Adrenal gland (tissue), 7 donors: Measurements from ENCODE around the gene MARCHF7.

DNA sequence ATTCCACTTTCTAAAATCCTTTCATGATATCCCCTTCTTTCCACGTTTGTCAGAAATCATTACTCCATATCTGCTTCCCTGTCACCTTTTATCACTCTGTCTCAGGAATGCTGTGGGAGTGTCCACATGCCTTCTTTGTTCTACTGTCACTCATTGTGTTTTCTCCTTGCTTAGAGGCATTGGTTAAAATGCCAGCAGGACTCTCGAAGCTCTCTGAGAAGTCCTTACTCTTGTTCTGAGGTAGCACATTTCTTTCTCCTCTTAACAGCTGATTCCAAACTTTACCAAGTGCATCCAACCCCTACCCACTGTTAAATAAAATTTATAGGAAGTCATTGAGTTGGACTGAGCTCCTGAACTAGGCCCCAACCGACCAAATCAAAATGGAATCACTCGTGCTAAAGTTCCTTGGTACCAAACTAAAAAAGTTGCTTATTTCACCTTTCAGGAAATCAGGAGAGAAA is 10.6 kb upstream of the GALNT5 start:
- PRO-cap, 3 experiments: no peak in any of the 3 experiments
- RAMPAGE, long total RNA, 4 experiments: no peak in any of the 4 experiments
- RRBS: no CpG with 5 or more reads among the region's 4 CpGs

DNA sequence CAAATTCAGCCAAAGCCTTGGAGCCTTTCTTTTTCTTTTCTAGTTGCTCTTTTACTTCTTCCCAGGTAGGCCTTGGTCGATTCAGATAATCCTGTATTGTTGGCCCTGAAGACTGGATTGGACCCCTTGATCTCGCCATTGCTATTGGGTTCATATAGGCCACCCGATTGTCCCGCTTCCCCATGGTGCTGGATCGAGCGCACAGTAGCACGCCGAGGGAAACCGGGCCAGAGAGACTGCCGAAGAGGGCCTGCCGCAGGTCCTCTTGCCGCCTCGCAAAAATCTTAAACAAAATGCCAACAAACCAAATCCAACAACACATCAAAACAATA is 54.6 kb upstream of the ERMN start:
- PRO-cap, 3 experiments: no peak in any of the 3 experiments
- RAMPAGE, long total RNA, 4 experiments: no peak in any of the 4 experiments
- RRBS: no CpG with 5 or more reads among the region's 13 CpGs

- PRO-cap, 3 experiments: no peak in any of the 3 experiments
- RAMPAGE, long total RNA, 4 experiments: no peak in any of the 4 experiments
- RRBS: no CpG with 5 or more reads among the region's 3 CpGs
Measured at GRCh38 chr2:157409274-157409975, 34.5 kb downstream of the CYTIP start.

- PRO-cap, 3 experiments: no peak in any of the 3 experiments
- RAMPAGE, long total RNA, 4 experiments: no peak in any of the 4 experiments
- RRBS: no CpG with 5 or more reads among the region's 2 CpGs
Measured at GRCh38 chr2:157433821-157434286, 10.0 kb downstream of the CYTIP start.

DNA sequence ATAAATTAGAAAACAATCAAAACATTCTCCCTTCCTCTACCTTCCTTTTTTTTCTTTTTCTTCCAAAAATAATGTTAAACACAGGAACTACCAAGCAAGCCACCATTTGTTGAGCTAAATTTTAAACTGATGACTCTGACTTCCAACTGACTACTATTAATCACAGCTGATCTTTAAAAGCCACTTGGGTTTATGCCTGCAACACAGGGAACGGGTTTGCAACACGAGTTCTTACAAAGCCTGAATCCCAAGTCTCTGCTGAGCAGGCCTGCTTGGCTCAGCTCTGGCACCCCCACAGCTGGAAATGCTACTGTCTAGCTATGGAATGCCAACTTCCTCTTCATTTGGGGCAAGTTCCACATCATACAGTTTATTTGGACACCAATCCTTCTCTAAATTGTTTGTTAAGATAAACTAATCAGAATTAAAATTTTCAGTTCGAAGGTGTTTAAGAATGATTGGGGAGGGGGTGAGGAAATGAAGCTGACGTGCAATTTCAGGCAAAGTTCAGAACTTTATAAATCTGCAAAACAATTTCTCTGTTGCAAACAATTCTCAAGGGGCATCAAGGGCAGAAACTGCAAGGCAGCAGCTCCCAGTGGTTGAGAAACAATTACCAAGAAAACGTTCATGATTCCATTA is 119.4 kb upstream of the ACVR1C start:
- PRO-cap, 3 experiments: no peak in any of the 3 experiments
- RAMPAGE, long total RNA, 4 experiments: no peak in any of the 4 experiments
- RRBS: no CpG with 5 or more reads among the region's 5 CpGs

DNA sequence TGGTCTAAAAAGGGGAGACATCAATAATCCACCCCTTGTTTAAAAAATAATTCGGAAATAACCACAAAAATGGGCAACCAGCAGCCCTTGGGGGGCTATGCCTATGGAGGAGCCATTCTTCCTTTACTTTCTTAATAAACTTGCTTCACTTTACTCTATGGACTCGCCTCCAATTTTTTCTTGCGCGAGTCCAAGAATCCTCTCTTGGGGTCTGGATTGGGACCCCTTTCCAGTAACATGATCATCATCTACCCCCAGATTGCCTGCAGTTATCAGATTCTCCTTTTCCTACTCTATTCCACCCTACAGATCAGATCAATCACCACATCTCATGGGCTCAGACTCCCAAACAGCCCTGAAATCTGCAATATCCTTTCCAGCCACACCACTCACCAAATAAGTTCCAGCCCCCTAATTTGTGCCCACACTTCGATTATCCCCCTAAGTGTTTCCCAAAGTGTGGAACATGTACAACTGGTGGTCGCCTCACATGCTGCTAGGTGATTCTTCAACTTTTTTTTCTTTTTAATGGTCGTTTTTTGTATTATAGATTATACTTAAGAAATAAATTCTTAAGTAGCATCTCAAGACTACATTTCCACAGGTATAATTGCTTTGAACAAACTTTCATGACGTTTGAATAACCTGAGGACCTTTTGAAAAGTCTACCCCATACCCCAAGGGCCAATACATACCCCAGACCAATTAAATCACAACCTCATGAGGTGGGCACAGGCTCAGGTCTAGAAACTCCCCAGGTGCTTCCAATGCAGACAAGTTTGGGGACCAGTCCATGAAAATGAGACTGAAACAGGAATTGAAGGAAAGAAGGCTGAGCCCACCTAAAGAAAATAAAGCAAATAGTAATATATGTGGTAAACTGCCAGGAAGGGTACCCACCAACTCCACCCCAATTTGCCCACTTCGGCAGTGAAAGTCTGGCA is 16.5 kb downstream of the ACVR1 start:
- PRO-cap, 3 experiments: no peak in any of the 3 experiments
- RAMPAGE, long total RNA, 4 experiments: no peak in any of the 4 experiments
- RRBS: no CpG with 5 or more reads among the region's 9 CpGs

DNA sequence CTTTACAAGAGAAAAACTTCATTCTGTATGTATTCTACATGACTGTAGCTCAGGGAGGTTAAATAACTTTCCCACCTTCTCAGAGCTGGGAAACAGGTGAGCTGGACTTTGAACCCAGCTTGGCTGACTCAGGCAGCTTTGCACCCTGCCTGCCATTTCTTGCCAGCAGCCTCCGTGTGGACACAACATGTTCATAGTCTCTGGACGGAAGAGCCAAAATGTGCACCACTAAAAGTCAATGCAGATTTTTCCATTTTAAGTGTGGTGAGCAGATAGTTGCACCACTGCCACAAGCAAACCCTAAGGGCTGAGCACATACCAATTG is 26.8 kb downstream of the UPP2 start:
- PRO-cap, 3 experiments: no peak in any of the 3 experiments
- RAMPAGE, long total RNA, 4 experiments: no peak in any of the 4 experiments
- RRBS: no CpG with 5 or more reads among the region's 2 CpGs

- PRO-cap, 3 experiments: no peak in any of the 3 experiments
- RAMPAGE, long total RNA, 4 experiments: no peak in any of the 4 experiments
- RRBS: no CpG with 5 or more reads among the region's 3 CpGs
Measured at GRCh38 chr2:158470874-158471308, 14.1 kb downstream of the PKP4 start.

GRCh38 chr2:158545986-158546908 is 89.5 kb downstream of the PKP4 start:
- PRO-cap, 3 experiments: no peak in any of the 3 experiments
- RAMPAGE, long total RNA, 4 experiments: no peak in any of the 4 experiments
- RRBS: no CpG with 5 or more reads among the region's 3 CpGs

GRCh38 chr2:158558240-158558663 is 101.5 kb downstream of the PKP4 start:
- PRO-cap, 3 experiments: no peak in any of the 3 experiments
- RAMPAGE, long total RNA, 4 experiments: no peak in any of the 4 experiments
- RRBS: no CpG with 5 or more reads among the region's 2 CpGs

DNA sequence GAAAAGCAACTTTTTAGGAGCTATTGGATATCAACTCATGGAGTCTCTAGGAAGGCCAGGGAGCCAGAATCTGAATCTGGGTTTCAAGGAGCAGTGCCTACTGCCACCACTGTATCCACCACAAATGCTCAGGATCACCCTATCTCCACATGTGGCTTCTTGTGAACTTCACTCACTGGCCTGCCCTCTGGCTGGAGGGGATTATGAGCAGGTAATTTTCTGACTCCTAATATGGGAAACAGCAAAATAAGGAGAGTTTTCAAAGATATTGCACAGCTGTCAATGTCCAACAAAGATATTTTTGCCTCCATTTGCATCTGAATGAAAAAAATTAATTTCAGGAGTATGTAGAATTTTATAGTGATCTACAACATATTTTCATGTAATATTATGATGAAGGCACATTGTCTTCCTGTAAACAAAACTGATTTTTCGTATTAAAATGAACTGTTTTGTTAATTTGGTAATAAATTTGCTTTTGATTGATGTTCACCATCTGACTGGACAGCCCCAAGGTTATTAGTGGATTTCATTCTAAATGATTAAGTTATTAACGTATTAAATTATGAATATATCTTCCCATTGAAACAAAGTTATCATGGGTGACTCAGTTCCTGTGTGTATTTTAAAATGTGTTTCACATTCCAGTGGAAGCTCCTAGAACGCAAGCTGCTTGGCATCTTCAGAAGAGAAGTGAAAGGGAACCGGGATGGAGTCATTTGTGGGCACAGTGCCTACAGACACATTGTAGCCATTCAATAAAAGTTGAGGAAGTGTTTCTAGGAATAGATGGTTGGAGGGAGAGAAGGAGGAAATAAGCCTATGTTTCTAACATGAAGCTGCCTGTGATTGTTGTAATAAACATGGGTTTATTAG is 143.2 kb downstream of the PKP4 start:
- PRO-cap, 3 experiments: no peak in any of the 3 experiments
- RAMPAGE, long total RNA, 4 experiments: no peak in any of the 4 experiments
- RRBS: no CpG with 5 or more reads among the region's 4 CpGs

DNA sequence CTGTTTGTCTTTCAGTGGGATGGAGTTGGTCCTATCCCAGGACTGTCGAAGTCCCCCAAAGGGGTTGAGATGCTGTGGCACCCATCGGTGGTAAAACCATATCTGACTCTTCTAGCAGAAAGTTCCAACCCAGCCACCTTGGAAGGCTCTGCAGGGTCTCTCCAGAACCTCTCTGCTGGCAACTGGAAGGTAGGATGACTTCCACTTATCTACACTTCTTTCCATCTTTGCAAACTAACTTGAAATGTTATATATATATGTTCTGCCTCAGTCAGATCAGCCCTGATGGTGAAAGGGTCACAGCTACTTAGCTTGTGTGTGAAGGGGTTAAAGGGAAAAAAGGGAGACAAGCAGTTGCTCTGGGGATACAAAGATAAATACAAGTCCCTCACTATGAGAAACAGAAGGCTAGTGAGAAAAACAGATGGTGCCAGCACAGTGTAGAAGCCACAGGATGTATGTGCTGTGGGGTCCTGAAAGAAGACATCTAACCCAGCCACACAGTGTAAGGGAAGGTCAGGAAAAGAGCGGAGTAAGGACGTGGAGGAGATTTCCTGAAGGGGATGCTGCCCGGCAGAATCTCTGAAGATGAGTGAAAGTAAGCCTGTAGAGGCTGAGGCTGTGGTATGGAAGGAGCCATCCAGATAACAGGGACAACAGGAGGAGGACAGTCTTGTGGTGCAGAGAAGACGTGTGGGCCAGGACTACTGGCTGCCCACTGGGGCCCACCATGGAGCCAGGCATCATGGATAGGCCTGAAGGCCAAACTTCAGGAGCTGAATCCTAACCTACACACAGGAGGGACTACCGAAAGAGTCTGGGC is 131.6 kb upstream of the DAPL1 start:
- PRO-cap, 3 experiments: no peak in any of the 3 experiments
- RAMPAGE, long total RNA, 4 experiments: no peak in any of the 4 experiments
- RRBS: no CpG with 5 or more reads among the region's 7 CpGs

DNA sequence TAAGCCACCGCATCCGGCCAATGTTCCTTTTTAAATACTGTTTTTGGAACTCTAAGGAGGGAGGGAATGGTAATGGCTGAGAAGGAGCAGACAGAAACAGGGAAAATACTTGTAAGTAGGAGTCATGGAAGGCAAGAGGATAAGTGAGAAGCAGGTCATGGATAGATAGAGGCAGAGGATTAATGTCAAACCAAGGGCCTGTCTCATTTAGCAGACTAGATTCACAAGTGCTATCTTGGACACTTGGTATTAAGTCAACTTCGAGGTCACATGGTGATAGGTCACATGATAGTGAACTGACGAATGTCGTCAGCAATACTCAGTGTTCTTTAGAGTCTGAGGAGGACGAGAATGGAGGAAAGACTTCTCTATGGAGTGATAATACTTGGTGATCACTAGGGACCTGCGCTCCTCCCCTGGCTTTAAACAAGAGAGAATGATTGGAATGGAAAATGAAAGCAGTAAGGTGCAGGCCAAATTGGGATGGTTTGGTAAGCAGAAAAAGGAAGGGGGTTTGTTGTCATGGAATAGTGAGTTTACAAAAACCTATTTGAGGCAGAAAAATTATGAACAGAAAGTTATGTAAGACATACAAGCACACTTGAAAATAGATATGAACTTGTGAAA is 141.7 kb downstream of the WDSUB1 start:
- PRO-cap, 3 experiments: peak in 1 of 3 experiments; most common plus-strand start position 332 of the sequence (in 1)
- RAMPAGE, long total RNA, 4 experiments: no peak in any of the 4 experiments
- RRBS: no CpG with 5 or more reads among the region's 7 CpGs

DNA sequence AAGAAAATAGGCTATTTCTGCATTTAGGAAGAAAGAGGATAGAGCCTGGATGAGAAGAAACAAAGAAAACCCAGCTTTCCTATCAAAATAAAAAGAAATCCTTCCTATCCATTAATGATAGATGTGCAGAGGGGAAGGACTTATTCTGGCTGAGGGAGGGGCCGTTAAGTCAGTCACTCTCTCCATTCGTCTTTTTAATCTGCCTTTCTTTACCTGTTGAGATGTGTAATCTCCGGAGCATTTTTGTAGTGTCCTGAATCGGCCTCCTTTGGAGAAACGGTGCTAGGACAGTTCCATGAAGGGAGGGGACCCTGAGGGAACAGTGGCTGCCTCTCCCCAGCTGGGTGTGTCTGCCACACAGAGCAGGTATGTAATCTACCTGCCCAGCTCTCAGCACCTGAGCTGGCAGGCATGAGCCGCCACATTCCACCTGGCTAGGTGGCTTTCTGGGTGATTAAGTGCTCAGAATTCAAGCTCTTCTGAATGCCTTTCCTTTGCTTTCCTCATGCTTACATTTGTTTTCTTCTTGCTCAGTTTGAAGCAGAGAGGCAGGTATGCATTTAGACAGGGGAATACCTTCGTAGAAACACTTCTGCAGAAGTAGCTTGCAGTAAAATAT is 131.2 kb downstream of the WDSUB1 start:
- PRO-cap, 3 experiments: no peak in any of the 3 experiments
- RAMPAGE, long total RNA, 4 experiments: no peak in any of the 4 experiments
- RRBS: no CpG with 5 or more reads among the region's 7 CpGs

DNA sequence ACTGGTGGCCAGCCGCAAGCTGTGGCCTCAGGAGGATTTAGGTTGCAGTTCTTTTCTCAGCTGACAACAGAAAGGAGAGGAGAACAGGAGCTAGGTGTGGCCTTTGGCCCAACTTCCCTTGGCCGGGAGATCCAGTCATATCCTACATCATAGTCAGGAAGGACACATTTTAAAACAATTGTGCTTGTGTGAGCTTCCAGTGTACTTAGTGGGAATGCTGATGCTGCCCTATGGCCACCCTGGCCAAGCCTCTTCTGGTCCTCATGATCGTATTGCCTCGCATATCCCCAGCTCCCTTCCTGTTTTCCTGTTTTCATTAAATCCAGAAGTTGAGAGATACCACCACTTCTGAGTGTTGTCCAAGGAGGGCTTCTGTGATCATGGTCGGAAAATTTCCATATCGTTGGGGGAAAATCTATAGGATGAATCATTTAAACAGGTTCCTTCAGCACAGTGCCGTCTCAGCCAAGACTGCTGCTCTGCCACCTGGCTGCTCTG is 98.0 kb downstream of the WDSUB1 start:
- PRO-cap, 3 experiments: no peak in any of the 3 experiments
- RAMPAGE, long total RNA, 4 experiments: no peak in any of the 4 experiments
- RRBS: no CpG with 5 or more reads among the region's 7 CpGs

DNA sequence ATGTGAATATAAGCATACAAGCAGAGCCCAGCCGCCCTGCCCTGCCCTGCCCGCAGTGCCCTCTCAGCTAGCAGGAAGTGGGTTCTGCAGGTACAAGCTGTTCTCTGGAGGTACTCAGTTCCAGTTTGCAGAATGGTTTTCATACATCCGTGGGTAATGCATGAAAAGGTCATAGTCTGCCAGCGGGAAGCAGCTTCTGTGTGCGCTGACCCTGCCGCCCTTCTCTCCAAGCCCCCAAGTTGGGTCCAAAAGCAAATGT is 76.6 kb downstream of the WDSUB1 start:
- PRO-cap, 3 experiments: peak in 2 of 3 experiments; most common plus-strand start position 142 of the sequence (in 2)
- RAMPAGE, long total RNA, 4 experiments: no peak in any of the 4 experiments
- RRBS: no CpG with 5 or more reads among the region's 6 CpGs

DNA sequence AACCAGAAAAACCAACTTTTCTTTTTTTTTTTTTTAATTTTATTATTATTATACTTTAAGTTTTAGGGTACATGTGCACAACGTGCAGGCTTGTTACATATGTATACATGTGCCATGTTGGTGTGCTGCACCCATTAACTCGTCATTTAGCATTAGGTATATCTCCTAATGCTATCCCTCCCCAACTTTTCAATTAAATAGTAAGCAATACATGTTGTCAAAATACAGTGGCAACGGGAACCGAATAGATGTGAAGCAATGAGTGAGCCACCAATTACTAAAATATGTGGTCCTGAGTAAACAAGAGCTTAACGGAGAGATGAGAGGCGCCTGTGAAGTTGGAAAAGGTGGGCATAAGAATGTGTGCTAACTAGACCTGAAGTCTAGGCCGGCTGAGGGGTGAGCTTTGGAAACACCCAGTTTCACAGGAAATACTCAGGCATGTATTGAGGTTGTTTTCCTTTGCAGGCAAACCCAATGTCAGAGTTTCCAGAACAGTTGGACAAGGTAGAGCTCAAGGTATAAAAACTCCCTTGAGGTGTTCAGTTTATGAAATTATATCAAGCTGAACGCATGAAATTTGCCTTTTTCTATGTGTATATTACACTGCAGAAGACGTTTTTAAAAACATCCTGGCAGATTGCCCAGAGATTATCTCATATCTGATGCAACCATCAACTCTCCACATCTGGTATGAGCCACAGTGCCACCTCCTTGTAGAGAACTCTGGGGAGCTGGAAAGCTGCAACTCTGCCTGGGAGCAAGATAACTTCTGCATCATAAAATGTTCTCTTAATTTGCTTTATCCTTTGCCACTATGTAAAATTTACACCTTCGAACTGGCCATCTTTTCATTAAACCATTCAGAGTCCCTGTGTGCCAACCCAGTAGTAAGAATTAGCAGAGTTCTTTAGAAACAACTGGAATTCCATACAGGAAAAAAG is 3.8 kb upstream of the WDSUB1 start:
- PRO-cap, 3 experiments: no peak in any of the 3 experiments
- RAMPAGE, long total RNA, 4 experiments: no peak in any of the 4 experiments
- RRBS: no CpG with 5 or more reads among the region's 10 CpGs

DNA sequence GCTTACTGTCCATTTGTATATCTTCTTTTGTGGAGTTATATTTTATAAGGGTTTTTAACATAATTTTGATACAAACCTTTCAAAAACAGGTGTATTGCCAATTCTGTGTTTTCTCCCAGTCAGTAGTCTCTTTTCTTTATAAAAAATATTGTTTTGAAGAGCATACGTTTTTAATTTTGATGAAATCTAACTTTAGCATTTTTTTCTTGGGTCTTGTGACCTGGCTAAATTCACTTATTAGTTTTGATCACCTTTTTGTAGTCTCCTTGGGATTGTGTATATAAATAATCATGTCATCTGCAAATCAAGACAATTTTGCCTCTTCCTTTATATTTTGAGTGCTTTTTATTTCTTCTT is 22.0 kb upstream of the WDSUB1 start:
- PRO-cap, 3 experiments: peak in 1 of 3 experiments; most common minus-strand start position 133 of the sequence (in 1)
- RAMPAGE, long total RNA, 4 experiments: no peak in any of the 4 experiments
- RRBS: no CpG with 5 or more reads among the region's 1 CpG

GRCh38 chr2:159474696-159475577 is 141.4 kb downstream of the BAZ2B start:
- PRO-cap, 3 experiments: no peak in any of the 3 experiments
- RAMPAGE, long total RNA, 4 experiments: no peak in any of the 4 experiments
- RRBS: no CpG with 5 or more reads among the region's 11 CpGs

DNA sequence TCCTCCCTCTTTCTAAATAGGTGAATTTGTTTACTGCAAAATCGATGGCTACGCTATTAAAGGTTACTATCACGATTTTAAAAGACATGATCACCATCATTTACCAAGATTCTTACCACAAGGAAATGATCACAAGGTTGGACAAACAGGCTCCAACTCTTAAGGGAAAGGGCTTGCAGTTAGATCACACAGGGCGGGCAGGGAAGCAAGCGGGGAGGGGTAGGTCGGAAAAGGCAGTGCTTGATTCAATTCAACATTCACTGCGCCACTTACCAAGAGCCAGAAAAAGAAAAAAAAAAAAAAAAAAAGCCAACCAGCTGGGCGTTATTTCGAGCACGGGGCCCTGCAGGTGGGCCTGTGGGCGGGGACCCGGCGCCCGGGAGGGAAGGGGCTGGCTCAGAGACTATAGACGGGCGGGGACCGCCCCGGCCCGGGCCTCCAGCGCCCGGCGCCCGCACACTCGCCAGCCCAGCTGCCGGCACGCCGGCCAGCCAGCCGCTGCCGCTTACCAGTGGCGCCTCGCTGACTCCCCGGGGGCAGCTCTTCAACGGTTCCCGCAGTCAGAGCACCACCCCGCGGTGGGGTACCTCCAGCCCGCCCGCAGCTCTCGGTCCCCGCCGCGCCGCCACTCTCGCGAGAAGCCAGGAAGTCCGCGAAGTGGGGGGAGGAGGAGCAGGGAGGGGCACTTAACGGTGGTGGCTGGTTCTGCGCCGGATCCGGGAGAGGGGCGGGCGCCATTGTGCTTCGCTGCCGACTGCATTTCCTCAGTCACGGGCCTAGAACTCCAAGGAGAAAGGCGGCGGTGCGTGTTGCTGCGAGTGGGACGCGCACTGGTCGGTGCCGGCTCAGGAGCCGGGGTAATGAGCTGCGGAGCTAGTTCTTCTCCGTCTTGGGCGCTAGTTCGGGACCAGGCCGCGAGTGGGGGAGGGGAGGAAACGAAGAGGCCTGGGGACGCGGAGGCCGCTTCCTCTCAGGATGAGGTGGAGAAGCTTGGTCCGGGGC is at the start of gene MARCHF7:
Gene MARCHF7, plus strand, starts transcription at position 702 of the 1,002 bp plus-strand sequence.
- PRO-cap, 3 experiments: peak in 3 of 3 experiments; most common plus-strand start position 702 of the sequence (in 3); most common minus-strand start position 242 of the sequence (in 3)
- RAMPAGE, long total RNA, 4 experiments: start-site peak on the plus strand in 4 of 4 experiments, centred at positions 703 to 734 of the sequence, 38 to 995 reads per replicate; start-site peak on the minus strand in 4 of 4 experiments, centred at positions 413 to 624 of the sequence, 11 to 326 reads per replicate
- RRBS: 2% methylated on average over 11 of the region's 76 CpGs